Ovary (tissue), 7 donors: Measurements from ENCODE around the gene SPRED3.

DNA sequence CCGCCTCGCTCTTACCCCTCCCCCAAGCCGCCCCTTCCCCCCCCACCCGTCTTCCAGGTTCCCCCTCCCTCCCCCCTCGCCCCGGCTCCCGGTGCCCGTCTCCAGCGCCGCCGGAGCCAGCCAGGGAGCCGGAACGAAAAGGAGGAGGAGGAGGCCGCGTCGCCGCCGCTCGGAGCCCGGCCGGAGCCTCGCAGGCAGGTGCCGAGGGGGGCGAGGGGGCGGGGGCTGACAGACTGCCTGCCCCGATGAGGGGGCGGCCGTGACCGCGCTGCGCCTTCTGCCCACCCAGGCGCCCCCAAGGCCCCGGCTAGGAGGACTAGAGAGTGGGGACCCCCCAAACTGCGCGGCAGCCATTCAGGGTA is at the start of gene SPRED3:
Gene SPRED3, plus strand, starts transcription at position 84 of the 362 bp plus-strand sequence.
- PRO-cap, 7 experiments: no peak in any of the 7 experiments
- RAMPAGE, long total RNA, 2 experiments: no peak in any of the 2 experiments

DNA sequence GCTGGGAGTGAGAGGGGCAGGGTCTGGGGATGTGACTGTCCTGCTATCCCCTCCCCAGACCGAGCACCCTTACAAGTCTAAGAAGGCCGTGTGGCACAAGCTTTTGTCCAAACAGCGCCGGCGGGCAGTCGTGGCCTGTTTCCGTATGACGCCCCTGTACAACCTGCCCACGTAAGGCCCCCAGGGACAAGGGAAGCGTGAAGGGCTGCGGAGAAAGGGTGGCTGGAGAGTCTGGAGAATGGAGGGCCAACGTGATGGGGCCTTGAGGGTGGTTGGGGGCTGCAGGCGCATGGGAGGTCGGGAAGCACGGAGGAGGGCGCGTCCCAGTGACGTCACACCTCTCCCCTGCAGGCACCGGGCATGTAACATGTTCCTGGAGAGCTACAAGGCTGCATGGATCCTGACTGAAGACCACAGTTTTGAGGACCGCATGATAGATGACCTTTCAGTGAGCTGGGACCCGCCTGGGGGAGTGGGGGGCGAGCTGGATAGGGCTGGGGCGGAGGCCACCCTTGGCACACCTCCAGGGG is 89.4 kb downstream of the MAP4K1 start:
- PRO-cap, 7 experiments: no peak in any of the 7 experiments
- RAMPAGE, long total RNA, 2 experiments: no peak in any of the 2 experiments

GRCh38 chr19:38595743-38596707 is 21.7 kb downstream of the MAP4K1 start:
- PRO-cap, 7 experiments: peak in 1 of 7 experiments; most common plus-strand start chr19:38596349 (in 1)
- RAMPAGE, long total RNA, 2 experiments: no peak in any of the 2 experiments

- PRO-cap, 7 experiments: peak in 6 of 7 experiments; most common plus-strand start chr19:38658828 (in 6); most common minus-strand start chr19:38658647 (in 3)
- RAMPAGE, long total RNA, 2 experiments: no peak in any of the 2 experiments
Observed at GRCh38 chr19:38658340-38658950, 11.0 kb downstream of the ACTN4 start.

DNA sequence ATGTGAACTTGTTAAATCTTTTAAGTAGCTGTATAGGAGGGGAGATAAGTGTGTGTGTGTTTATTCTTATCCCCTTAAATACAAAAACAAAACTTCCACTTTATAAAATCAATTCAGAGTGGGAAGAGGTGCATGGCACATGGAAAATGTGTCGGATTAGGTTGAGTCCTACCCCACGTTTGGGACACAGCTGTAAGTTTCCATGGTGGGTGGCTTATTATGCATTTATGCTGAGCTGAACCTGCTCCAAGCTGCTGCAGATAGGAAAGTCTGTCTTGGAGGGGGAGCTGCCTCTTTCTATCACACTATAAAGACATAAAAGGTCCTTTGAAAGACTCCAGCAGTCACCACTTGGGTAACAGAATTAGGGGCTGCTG is 15.1 kb downstream of the ACTN4 start:
- PRO-cap, 7 experiments: no peak in any of the 7 experiments
- RAMPAGE, long total RNA, 2 experiments: no peak in any of the 2 experiments

- PRO-cap, 7 experiments: peak in 3 of 7 experiments; most common minus-strand start chr19:38663996 (in 1)
- RAMPAGE, long total RNA, 2 experiments: no peak in any of the 2 experiments
Observed at GRCh38 chr19:38663795-38664312, 16.4 kb downstream of the ACTN4 start.

DNA sequence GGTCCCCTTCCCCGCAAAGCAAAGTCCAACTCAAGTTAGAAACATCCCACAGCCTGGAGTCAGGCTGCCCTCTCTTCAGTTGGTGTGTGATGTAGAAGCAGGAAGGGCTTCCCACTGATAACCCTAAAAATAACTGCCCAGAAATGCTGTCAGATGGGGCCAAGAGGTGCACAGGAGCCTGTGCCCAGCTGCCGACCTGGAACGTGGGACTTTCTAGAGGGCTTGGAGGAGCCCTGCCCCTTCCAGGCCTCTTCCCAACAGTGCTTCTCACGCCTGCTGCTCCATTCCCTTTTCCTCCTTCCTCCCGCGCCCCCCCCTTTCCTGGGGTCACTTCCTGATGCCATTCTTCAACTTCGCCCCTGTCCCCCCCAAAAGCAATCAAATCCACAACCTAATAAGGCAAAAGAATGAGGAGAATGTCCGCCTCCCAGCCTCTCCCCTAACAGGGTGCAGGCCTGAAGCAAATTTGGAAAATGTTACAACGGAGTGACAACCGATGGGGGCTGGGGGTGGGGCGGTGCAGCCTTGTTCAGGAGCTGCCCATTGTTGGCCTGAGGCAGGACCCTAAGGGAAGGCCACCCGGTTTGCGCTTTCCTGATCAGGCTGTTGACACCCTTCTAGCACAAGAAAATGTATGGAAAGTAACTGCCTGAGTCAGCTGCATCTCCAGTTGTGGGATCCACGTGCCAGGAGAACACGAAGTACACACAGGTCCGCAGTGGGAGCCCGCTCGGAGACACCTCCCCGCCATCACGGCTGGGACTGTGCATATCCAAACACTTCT is 18.6 kb downstream of the ACTN4 start:
- PRO-cap, 7 experiments: peak in 5 of 7 experiments; most common plus-strand start position 543 of the sequence (in 2); most common minus-strand start position 293 of the sequence (in 3)
- RAMPAGE, long total RNA, 2 experiments: no peak in any of the 2 experiments

DNA sequence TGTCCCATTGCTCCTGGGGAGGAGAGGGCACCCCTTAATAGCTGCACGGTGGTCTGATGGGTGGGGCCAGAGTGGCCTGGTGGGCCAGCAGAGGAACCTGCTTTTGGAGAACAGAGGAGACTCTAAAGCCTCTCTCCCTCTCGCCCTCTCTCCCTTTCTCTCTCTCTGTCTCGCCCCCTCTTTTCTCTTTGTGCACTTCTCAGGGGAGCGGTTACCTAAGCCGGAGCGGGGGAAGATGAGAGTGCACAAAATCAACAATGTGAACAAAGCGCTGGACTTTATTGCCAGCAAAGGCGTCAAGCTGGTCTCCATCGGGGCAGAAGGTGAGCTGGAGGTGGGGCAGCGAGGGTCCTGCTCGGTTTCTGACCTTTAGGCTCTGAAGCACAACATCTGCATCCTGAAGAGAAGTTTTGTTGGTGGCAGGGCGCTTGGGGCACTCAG is 43.5 kb downstream of the CAPN12 start:
- PRO-cap, 7 experiments: no peak in any of the 7 experiments
- RAMPAGE, long total RNA, 2 experiments: no peak in any of the 2 experiments

GRCh38 chr19:38701979-38702693 is 42.1 kb downstream of the CAPN12 start:
- PRO-cap, 7 experiments: peak in 1 of 7 experiments; most common minus-strand start chr19:38702118 (in 1)
- RAMPAGE, long total RNA, 2 experiments: no peak in any of the 2 experiments

DNA sequence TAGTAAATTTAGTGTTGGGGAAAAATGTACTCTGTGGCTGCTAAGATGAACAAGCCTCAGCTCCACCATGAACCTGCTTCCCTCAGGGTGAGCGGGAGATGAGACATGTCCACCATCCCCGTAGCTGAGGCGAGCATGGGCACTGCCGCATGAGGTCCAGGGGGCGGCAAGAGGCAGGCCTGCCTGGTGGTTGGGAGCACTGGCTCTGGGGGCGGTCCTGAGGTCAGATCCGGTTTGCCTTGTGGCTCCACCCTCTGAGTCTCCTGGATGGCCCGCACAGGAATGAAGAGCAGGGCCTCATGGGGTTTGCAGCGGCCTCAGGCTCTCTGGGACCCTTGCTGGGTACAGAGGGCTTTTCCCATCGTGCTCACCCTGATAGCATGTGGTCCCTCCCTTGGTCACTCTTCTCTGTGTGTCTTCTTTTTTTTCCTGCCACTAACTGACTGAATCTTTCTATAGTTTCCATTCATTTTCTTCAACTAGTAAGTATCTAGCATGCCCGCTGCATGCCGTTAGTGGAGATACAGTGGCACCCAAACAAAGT is 37.4 kb downstream of the CAPN12 start:
- PRO-cap, 7 experiments: no peak in any of the 7 experiments
- RAMPAGE, long total RNA, 2 experiments: no peak in any of the 2 experiments

DNA sequence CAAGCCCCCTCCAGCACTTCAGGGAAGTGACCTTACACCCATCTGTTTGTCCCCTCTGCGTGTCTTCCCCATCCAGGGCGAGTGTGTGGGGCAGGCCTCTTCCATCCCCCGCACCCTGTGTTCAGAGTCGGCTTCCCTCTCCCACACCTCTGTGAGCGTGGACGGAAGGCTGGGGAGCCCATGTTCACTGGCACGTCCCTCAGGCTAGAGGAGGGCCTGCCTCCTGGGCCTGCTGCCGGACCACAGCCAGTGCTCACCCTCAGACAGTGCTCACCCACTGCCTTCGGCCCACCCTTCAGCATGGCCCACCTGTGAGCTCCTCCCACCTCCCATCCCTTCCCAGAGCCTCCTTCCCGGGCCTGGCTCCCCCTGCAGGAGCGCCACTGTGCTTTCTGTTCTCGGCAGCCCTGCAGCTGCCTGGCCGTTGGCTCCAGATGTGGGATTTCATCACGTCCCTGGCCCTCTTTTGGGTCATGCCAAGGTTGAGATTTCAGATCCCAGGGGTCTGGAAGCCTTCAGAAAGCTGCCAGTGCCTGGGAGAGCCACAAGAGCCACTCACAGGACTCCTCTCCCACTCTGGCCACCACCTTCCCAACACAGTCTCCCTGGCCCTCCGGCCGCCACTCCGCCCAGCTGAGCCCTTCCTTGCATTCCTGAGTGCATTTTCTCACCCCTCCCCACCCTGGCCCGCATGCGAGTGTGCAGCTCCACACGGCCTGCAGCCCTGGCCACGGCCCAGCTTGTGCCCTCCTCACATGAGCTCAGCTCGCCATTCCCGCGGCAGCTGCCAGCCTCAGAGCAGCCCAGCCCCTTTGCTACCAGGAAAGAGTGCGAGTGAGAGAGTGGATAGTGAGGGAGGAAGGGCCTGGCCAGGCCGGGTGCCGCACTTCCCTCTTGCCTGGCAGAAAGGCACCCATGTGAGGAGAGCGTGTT is 25.3 kb downstream of the CAPN12 start:
- PRO-cap, 7 experiments: peak in 2 of 7 experiments; most common plus-strand start position 849 of the sequence (in 2)
- RAMPAGE, long total RNA, 2 experiments: no peak in any of the 2 experiments

DNA sequence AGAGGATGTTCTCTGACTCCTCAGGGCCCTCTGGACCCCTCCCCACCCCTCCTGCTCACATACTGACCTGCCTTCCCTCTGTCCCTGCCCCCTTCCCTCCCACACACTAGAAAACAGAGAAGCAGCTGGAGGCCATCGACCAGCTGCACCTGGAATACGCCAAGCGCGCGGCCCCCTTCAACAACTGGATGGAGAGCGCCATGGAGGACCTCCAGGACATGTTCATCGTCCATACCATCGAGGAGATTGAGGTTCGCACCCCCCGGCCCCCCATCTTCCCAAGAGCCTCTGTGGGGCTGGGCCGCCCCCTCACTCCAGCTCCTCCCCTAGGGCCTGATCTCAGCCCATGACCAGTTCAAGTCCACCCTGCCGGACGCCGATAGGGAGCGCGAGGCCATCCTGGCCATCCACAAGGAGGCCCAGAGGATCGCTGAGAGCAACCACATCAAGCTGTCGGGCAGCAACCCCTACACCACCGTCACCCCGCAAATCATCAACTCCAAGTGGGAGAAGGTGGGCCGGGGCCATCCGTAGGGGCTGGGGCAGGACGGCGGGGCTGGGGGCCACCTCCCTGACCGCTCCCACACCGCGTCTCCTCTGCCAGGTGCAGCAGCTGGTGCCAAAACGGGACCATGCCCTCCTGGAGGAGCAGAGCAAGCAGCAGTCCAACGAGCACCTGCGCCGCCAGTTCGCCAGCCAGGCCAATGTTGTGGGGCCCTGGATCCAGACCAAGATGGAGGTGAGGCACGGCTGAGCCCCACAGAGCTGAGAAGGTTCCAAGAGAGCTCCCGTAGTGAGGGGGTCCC is 20.2 kb downstream of the CAPN12 start:
- PRO-cap, 7 experiments: no peak in any of the 7 experiments
- RAMPAGE, long total RNA, 2 experiments: no peak in any of the 2 experiments

GRCh38 chr19:38727811-38728807 is 16.2 kb downstream of the CAPN12 start:
- PRO-cap, 7 experiments: peak in 6 of 7 experiments; most common plus-strand start chr19:38728501 (in 3); most common minus-strand start chr19:38728356 (in 6)
- RAMPAGE, long total RNA, 2 experiments: no peak in any of the 2 experiments

GRCh38 chr19:38735798-38736475 is 8.3 kb downstream of the CAPN12 start:
- PRO-cap, 7 experiments: peak in 5 of 7 experiments; most common plus-strand start chr19:38736227 (in 5); most common minus-strand start chr19:38736147 (in 4)
- RAMPAGE, long total RNA, 2 experiments: no peak in any of the 2 experiments

GRCh38 chr19:38759399-38760026 is 13.8 kb downstream of the LGALS7 start:
- PRO-cap, 7 experiments: no peak in any of the 7 experiments
- RAMPAGE, long total RNA, 2 experiments: no peak in any of the 2 experiments

DNA sequence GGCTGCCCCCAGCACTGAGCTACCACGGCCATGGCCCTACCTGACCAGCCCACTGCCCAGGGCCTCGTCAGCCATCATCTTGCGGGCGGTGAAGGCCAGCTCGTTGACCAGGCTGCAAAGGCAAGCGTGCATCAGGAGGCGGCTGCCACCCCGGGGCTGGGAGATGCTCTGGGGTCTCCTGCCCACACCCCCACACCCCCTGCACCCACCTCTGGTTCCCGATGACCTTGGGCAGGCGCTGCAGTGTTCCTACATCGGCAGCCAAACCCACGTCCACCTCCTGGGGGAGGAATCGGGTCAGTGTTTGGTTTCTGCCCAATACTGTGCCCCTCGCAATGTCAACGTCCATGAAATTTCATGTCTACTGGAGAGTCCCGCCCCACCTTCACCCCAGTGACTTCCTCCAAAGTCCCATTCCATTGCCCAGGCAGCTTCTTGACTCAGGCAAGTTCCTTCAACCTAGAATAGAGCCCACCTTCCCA is 3.5 kb upstream of the LGALS4 start:
- PRO-cap, 7 experiments: no peak in any of the 7 experiments
- RAMPAGE, long total RNA, 2 experiments: no peak in any of the 2 experiments

GRCh38 chr19:38832948-38833205 is 1.3 kb upstream of the ECH1 start:
- PRO-cap, 7 experiments: no peak in any of the 7 experiments
- RAMPAGE, long total RNA, 2 experiments: no peak in any of the 2 experiments

- PRO-cap, 7 experiments: no peak in any of the 7 experiments
- RAMPAGE, long total RNA, 2 experiments: no peak in any of the 2 experiments
Observed at GRCh38 chr19:38893225-38894356, 5.8 kb downstream of the SIRT2 start.

- PRO-cap, 7 experiments: no peak in any of the 7 experiments
- RAMPAGE, long total RNA, 2 experiments: no peak in any of the 2 experiments
Observed at GRCh38 chr19:39083230-39083660, 923 bp upstream of the ACP7 start.

- PRO-cap, 7 experiments: no peak in any of the 7 experiments
- RAMPAGE, long total RNA, 2 experiments: no peak in any of the 2 experiments
Observed at GRCh38 chr19:39156268-39157124, 30.9 kb downstream of the PAK4 start.